ENCODE results near the gene TNFAIP8L1.

DNA sequence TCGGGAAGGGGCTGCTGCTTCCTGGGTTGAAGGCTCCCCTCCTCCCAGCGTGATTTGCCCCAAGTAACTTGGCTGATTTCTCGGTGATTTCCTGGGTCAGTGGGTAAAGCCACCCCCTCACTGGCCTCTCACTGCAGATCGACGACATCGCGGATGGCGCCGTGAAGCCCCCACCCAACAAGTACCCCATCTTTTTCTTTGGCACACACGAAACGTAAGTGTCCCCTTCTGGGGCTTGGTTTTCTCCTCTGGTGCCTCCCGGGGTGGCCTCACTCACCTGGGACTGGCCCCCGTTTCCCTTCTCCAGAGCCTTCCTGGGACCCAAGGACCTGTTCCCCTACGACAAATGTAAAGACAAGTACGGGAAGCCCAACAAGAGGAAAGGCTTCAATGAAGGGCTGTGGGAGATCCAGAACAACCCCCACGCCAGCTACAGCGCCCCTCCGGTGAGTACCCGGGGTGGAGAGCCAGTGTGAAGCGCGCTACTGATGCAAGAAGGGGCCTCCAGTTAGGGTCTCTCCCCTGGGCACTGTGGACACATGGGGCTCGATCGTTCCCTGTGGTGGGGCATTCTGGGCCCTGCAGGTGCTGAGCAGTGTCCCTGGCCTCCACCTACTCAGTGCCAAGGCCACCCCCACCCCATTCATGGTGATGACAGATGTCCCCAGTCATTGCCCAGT lies 3.2 kb downstream of the HDGFL2 start:
- PRO-cap, result no peak

DNA sequence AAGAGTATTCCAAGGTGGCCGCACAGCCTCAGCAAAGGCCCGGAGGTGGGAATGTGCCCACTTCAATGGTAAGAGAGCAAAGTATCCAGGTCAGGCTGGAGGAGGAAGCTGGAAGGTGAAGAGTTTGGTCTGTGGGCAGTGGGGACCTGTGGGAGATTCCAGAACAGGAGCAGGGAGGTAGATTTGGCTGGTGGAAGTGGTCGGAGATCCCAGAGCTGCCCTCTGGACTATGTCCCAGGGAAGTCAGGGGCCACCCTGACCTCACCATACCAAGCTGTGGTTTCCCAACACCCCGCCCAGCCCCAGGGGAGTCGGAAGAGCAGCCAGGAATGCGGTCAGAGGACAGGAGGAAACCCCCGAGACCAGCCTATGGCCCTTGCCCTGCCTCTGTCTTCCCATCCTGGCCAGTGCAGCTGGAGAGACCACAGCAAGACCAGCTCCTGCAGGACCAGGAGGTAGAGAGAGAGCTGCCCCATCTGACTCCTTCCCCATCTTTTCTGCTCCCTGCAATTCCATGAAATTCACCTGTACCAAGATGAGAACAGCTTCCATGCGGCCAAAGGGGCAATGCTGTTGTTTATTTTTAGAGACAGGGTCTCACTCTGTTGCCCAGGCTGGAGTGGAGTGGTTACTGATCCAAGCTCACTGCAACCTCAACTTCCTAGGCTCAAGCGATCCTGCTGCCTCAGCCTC lies 3.3 kb upstream of the PLIN4 start:
- PRO-cap, result no peak

DNA sequence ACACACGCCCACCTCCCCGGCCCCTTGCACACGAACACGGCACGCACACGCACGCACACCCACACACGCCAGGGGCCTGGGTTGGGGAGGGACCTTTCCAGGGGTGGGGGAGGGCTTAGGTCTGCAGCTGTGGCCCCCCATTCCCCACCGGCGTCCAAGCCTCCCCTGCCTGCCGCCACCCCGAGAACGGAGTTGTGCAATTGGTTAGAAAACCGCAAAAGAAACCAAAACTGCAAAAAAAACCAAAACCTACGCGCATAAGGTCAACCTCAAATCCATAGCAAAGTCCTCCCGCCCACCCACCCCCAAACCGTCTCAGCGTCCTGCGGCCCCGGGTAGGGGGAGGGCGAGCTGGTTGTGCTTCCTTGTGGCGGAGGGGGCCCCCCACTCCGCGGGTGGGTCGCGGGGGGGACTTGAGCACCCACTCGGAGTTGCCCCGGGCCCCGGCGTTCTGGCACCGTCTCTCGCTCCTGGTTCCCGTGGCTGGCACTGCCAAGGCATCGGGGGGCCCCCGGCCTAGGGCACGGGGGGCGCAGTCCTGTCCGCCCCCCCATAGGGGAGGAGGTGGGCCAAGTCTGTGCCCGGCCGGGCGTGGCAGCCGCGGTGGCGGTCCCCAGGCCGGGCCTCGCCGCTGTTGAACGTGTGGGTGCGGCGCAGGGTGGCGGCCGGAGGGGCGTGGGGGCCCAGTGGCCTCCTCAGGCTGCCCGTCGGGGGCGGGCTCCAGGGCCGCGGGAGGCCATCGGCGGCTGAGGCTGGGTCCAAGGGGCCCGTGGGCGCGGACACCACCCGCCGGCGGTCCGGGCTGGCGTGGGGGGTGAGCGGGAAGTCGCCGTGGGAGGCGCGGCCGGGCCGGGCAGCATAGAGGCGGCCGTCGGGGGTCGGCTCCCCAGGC lies 3.5 kb upstream of the LRG1 start:
- PRO-cap, result no peak

DNA sequence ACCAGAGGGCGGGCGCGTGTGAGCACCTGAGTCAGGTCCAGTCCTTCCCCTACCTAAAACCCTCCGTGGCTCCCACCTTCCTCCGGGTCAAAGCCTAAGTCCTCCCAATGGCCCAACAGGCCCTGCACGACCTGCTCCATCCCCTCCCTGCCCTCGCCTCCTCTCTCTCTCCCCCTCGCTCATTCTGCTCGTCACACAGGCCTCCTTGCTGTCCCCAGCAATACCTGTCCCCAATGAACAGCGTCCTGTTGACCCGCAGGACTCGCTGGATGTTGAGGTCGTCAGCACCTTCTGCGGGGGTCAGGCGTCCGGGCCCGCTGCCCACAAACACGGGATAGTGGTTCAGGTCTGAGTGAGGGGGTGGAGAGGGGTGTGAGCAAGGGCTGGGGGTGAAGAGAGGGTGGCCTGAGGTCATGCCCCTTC lies 1.7 kb downstream of the SEMA6B start:
- PRO-cap, result no peak

GRCh38 chr19:4638786-4640156 lies at the start of gene TNFAIP8L1:
Gene TNFAIP8L1 (plus strand): TSS chr19:4639516.
- PRO-cap, result no peak

GRCh38 chr19:4707188-4707725 lies 16.4 kb downstream of the DPP9 start:
- PRO-cap, result no peak

DNA sequence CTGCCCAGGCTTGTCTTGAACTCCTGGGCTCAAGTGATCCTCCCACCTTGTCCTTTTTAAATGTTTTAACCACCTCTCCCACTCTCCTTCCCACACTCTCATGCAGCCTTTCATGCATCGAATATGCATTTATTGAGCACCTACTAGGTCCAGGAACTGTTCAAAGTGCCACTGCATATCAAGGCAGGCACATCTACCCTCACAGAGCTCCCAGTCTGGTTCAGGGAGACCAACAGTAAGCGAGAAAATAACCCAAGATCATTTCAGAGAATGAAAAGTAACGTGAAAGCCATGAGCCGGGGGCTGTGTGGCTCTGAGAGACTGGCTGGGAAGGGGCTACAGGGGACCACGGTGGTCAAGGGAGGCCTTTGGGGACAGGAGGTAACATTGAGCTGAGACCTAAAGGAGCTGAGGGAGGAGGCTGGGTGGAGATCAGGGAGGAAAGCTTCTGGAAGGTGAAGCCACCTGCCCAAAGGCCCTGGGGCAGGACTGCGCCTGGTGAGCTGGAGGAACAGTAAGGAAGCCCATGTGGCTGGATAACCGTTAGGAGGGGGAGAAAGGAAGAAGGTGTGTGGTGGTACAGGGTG lies 997 bp downstream of the TICAM1 start:
- PRO-cap, result no peak

- PRO-cap, result no peak
Measured at GRCh38 chr19:4897121-4897547, 5.6 kb downstream of the ARRDC5 start.

- PRO-cap, result no peak
Measured at GRCh38 chr19:4902453-4902769, 285 bp downstream of the ARRDC5 start.

- PRO-cap, result no peak
Measured at GRCh38 chr19:4913991-4914366, 4.7 kb downstream of the UHRF1 start.

GRCh38 chr19:4916267-4917339 lies 7.3 kb downstream of the UHRF1 start:
- PRO-cap, result no peak

DNA sequence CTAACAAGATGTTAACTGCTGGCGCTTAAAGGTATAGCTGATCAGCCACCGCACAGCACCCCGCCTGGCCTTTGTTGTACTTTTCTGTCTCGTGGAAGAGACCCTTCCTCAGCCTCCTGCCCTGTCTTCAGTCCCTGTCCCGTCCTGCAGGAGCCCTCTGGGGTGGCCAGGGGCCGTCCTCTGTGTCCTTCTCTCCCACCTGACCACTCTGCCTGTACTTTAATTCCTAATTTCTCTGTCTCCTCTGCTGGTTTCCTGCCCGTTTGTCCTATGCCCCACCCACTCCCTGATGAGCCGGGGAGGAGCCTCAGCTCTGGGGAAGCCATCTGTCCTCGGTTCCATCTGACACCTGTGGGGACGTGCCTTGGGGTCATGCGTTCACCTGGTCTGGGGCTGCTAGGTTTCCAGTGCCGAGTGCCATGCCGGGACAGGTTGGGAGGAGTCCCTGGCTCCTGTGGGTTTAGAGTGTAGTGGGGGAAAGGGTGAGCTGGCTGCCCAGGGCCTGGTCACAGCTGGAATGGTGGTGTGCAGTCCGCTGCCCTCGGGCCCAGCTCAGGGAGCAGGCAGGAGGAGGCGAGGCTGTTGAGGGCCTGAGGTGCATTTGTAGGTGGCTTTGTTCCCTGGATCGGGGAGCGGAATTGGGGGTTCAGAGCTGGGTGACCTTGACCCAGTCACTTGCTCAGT lies 2.4 kb downstream of the KDM4B start:
- PRO-cap, result no peak

GRCh38 chr19:5034754-5035624 lies 66.1 kb downstream of the KDM4B start:
- PRO-cap, result no peak

- PRO-cap, result no peak
Measured at GRCh38 chr19:5130260-5130991, 161.5 kb downstream of the KDM4B start.

DNA sequence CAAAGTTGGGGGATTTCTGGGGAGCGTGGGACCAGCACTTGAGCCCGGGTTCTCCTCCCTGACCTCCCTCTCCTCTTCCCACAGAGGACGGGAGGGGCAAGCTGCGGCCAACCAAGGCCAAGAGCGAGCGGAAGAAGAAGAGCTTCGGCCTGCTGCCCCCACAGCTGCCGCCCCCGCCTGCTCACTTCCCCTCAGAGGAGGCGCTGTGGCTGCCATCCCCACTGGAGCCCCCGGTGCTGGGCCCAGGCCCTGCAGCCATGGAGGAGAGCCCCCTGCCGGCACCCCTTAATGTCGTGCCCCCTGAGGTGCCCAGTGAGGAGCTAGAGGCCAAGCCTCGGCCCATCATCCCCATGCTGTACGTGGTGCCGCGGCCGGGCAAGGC lies 162.1 kb downstream of the KDM4B start:
- PRO-cap, result no peak

DNA sequence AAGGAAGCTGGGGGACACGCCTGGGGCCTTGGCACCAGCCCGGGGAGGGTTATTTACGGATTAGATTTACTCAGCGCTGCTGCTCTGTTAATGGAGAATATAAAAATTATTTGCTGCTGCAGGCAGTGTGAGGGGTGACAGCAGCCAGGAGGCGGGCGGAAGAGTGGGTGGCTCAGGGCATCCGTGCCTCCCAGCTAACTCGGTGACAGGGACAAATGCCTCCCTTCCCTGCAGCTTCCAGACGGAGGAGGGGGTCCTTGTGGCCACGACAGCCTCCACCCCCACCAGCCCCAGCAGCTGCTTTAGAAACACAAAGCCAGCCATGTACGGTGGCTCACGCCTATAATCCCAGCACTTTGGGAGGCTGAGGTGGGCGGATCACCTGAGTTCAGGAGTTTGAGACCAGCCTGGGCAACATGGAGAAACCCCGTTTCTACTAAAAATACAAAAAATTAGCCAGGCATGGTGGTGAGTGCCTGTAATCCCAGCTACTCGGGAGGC lies 184.0 kb downstream of the PTPRS start:
- PRO-cap, result no peak

DNA sequence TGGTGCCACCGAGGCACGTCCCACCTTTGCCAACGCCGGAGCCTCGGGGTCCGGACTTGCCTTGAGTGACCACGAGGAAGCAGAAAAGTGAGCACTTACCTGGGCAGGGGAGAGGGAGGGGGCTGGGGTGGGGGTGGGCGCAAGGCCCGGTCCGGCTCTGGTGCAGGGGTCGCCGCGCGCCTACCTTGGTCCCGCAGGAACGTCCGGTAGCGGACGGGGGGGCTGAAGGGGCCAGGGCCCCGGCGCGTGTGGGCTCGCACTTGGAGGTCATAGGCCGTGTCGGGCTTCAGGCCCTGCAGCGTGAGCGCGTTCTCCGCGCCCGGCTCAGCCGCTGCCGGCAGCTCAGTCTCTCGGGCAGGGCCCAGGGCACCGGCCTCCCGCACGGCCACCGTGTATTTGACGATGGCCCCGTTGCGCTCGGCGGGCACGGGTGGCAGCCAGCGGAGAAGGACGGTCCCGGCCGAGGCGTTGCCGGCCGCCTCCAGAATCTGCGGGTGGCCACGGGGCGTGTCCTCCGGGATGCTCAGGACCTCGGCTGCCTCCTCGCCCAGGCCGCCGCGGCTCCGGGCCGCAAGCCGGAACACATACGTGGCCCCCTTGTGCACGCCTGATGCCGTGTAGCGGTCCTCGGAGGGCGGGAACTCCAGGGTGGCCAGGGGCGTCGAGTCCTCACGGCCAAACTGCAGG lies 118.0 kb downstream of the PTPRS start:
- PRO-cap, result no peak

DNA sequence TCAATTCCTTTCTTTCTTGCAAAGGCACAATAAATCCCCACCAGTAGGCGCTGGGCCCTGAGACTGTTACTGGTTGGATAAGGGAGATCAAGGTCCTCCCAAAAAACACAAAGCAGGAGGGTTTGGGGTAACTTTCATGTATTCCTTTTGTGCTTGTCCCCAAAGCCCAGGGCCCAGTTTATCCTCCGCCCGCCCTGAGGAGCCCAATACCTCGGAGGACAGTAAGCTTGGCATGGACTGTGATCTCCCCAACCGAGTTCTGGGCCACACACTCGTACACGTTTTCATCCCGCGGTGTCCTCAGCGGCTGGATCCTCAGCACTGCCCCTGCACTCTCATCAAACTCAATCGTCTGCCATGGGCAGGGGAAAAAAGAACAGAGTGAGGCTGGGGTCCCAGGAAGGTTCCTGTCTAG lies 67.4 kb downstream of the PTPRS start:
- PRO-cap, result no peak

GRCh38 chr19:5274050-5274362 lies 66.6 kb downstream of the PTPRS start:
- PRO-cap, result no peak

GRCh38 chr19:5292686-5293101 lies 47.9 kb downstream of the PTPRS start:
- PRO-cap, result unidirectional peak, plus-strand start at chr19:5292943